Metanephros (tissue), 2 donors: ENCODE results near the gene MATN1.

GRCh38 chr1:28271951-28272522 is 12.7 kb downstream of the SESN2 start:
- RAMPAGE, long total RNA: no peak

DNA sequence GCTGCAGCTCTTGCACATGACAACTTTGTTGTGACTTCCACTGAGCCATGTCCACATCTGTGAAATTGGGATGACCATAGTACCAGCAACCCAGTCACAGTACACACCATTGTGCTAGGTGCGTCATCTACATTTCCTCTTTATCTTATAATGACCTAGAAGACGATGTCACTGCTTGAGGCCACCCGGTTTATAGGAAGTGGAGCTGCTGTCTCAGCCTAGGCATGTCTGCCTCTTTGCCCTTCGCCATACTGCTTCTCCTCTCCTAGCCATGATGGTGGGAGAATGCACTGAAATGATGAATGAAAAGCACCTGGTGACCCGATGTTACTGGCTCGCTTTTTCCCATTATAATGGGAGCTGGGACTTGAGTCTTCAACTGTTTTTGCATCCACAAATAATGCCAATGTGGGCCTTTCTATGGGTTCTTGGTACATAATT is 13.6 kb upstream of the MED18 start:
- RAMPAGE, long total RNA: no peak

GRCh38 chr1:28448049-28448478 is 57.8 kb upstream of the RCC1 start:
- RAMPAGE, long total RNA: no peak

DNA sequence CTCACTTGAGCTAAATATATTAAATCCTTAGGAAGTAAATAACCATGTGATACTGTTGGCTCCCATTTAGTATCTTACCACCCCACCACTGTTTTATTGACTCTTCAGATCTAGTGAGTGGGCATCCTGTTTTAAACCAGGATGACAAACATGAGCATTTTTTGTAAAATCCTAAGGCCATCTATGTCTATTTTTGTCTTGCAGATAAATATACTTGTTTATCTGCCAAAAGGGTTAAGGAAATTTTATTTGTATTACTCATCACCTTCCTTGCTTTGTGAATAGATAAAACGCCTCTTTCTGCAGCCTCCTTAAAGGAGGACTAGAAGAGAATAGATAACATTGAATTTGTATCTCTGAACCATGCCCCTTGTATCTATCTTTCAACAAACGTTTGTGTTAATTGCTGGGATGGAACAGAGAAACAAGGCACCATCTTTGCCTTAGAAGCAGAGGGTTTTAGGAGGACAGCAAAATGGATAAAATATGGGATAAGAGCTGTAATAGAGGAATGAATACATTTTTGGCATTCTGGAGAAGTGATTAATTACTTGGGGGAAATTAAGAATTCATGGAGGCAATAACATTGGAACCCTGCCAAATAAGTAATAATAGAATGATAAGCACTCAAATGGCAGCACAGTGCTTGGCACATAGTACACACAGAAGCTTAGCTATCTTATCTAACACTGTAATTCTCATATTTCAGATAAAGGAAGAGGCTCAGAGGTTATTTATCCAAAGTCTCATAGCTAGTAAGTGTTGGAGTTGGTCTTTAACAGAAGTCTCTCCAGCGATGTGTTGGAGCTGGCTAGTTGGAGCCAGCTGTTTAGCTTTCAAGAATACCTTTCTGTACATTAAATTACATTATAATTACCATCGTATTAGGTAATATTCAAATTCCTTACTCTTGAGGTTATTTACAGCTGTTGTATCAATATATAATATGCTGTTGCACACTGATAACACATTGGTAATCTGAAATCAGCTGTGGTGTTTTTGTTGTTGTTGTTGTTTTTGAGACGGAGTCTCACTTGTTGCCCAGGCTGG is 14.9 kb downstream of the YTHDF2 start:
- RAMPAGE, long total RNA: no peak

GRCh38 chr1:28812978-28813445 is 1.0 kb downstream of the OPRD1 start:
- RAMPAGE, long total RNA: no peak

- RAMPAGE, long total RNA: no peak
Observed at GRCh38 chr1:28983659-28984484, 69.5 kb downstream of the EPB41 start.

DNA sequence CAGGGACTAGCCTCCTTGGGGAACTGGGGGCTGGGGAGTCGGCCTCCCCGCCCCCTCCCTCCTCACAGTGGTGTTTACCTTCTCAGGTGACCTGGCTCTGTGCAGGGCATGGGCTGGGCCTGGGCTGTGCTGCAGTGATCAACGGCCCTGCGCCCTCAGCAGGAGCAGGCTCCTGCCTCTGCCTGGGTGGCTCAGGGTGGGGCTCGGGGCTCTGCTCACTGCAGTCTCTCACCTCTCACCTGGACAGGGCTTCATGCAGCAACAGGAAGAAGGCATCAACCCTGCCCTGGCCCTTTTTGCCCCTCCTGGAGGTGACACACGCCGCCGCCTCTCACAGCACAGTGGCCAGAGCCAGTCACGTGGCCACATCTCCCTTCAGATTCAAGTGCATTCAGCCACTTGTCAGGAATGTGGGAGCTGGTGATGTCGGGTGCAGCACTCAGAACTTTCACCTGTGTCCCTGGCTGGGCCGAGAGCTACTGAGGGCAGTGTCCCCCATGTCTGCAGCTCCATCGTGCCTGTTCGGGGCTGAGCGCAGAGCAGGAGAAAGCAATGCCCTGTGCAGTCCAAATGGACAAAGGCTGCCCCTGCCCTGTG is 313.8 kb downstream of the PTPRU start:
- RAMPAGE, long total RNA: no peak

DNA sequence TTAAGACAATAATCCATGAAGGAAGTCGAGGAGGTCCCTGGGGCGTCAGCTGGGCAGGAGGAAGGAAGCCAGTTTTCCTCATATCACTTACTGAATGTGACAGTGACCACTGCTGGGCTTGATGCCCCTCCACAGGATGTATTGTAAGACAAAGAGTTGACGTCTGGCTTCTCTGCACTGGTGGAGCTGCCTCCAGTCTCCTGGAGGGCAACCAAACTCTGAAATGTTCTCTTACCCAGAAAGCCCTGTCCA is 710.3 kb downstream of the MATN1 start:
- RAMPAGE, long total RNA: no peak

DNA sequence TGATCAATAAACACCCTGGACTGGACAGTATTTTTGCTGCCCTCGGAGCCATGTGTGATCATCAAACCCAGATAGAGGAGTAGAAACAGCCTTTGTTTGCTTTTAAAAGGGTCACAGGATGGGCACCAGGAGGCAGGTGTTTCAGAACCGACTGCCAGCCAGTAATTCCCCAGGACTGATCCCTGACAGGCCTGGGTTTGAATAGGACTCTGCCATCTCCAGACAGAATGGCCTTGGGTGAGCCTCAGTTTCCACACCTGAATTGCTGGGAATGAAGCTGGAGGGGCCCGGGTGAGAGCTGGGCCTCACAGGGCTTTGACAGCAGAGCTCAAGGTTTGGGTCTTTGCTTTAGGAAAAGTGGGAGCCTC is 532.6 kb downstream of the MATN1 start:
- RAMPAGE, long total RNA: no peak

GRCh38 chr1:30677597-30677850 is 45.9 kb downstream of the MATN1 start:
- RAMPAGE, long total RNA: no peak

GRCh38 chr1:30686339-30687061 is 36.9 kb downstream of the MATN1 start:
- RAMPAGE, long total RNA: no peak

GRCh38 chr1:30704253-30704662 is 19.1 kb downstream of the MATN1 start:
- RAMPAGE, long total RNA: no peak

DNA sequence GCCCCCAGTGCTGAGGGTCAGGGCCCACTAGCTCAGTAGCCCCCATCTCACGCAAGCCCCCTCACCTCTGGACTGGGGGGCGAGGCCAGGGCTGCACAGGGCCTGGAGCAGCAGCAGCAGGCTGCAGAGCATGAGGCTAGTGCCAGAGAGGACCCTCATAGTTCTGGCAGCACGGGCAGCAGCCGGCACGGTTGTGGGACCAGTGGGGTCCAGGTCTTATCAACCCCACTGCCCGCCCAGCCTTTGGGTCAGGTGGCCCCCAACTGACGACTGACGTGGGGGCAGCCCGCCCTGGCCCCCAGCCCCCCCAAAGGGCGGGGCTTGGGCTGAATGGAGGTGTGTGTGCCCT is at the start of gene MATN1:
MATN1 (minus strand) TSS at position 193 of the 349 bp plus-strand sequence.
- RAMPAGE, long total RNA: no peak

DNA sequence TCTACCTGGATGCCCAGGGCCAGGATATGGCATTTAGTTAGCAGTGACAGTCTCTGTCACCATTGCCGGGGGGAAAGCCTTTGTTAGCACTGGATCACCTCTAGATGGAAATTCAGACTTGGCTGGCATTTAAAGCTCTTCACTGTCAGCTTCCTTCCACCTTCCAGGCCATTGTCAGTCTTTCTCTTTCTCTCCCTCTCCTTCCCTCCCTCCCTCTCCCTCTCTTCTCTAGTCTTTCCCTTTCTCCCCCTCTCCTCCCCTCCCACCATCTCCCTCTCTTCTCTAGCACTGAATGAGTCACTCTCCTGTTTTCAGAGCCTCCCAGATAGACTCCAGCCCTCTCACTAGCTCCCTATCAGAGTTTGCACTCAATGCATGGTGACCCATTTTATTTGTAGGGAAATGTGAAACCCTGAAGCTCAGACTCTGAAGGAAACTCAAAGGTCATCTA is 4.3 kb upstream of the MATN1 start:
- RAMPAGE, long total RNA: no peak

GRCh38 chr1:30782767-30783522 is 25.4 kb upstream of the LAPTM5 start:
- RAMPAGE, long total RNA: no peak

GRCh38 chr1:30876323-30877330 is 31.9 kb downstream of the SDC3 start:
- RAMPAGE, long total RNA: no peak

DNA sequence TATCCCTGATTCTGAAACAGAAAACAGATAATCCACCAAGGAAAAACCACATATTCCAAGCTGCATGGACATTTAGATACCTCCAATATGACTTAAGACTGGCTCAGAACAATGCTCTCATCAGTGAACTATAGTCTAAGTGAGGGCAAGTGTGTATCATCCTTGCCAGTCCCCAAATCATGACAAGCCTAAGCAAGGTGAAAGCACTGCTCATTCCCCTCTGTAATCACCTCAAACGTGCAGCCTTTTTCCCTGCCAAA is 59.4 kb upstream of the SDC3 start:
- RAMPAGE, long total RNA: no peak

GRCh38 chr1:31100938-31101504 is 35.5 kb upstream of the PUM1 start:
- RAMPAGE, long total RNA: no peak

DNA sequence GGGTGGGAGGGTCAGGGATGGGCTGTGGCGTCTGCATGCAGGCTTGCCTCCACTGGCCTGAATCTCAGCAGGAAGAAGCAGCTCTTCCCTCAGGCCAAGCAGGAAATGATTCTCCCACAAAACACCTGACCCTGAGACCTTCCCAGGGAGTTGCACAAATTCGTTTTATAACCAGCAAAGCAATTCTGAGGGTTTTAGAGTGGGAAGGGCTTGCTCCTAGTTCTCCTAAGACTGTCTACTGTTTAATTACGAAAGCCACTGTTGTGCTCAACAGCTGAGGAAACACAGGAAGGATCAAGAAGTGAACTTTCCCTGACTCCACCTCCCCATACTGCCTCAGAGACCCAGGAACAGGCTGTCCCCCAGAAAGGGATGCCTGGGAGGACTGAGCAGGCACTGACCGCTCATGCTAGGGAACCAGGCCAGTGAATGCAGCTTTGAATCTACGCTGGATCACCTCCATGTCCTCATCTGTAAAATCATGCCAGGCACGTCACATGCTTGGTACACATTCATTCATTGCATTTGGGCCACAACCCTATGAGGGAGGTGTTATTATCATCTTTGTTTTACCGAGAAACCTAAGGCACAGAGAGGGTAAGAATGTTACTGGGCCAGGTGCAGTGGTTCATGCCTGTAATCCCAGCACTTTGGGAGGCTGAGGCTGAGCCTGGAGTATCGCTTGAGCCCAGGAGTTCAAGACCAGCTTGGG is 37.1 kb upstream of the PUM1 start:
- RAMPAGE, long total RNA: no peak

DNA sequence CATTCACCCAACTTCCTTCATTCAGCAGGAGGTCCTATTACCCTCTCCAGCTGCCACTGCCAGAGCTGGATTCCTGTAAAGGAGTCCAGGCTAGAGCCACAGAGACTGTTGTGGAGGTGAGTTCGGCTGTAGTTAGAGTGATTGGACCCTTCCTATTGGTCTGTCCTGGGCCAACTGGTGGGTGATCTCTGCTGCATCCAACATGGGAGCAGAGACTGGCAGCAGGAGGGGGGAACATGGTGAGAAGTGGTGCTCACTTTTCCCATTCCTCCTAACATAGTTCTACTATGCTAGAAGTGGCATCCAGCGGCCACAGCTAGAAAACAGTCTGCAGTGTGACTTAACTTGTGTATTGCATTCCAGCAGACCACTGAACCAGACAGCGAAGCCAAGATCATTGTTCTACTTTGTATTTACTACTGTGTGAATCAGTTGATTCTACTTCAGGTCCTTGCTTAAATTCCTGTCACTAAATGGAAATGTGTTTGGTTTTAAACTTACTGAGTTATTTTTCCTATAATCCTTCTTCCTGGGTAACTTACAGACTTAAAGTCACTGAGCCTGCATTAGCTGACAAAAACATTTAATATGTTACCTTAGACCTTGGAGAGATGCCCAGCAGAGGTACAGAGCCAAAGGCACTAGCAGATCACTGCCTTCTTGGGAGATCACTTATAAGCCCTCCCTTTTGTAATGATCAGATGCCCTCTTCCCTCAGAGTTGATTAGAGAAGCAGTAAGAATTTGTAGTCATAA is 8.3 kb downstream of the FABP3 start:
- RAMPAGE, long total RNA: no peak